ENCODE results near the gene HTR3A.

- PRO-cap, 7 experiments, result no peak in any of the 7 experiments
- RAMPAGE, long total RNA, 2 experiments, result no peak in any of the 2 experiments
These were observed 30.6 kb upstream of the PLET1 start for GRCh38 chr11:112291199-112291821.

DNA sequence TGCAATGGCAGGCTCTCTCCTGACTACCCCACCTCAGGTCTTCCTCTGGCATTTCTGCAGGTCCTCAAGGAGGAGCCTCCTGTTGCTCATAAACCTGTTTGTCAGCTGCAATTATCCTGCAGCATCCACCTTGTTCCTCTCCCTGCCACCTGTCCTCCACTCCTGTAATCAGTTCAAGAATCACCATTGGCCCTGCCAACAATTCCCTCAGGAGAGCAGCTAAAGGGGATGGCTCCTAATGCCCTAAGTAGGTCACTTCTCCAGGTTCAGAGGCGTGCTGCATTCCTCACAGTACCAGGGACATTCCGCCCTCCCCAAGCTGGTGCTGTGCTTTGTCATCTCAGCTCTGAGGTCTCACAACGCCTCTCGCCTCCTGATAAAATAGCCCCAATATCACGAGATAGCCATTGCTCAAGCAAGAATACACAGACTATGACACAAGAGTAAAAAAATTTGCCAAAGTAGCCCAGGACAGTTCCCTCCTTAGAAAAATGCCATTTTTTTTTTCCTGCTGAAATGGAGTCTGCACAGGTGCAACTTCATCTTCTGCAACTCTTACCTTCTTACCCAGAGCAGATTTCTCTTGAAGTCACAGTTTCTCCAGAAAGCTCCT lies 2.2 kb downstream of the CLDN25 start:
- PRO-cap, 7 experiments, result no peak in any of the 7 experiments
- RAMPAGE, long total RNA, 2 experiments, result no peak in any of the 2 experiments

- PRO-cap, 7 experiments, result peak in 1 of 7 experiments; most common minus-strand start chr11:113894696 (in 1)
- RAMPAGE, long total RNA, 2 experiments, result no peak in any of the 2 experiments
These were observed 10.0 kb upstream of the HTR3B start for GRCh38 chr11:113894564-113895051.

GRCh38 chr11:113974473-113975682 lies at the start of gene HTR3A:
Gene HTR3A, plus strand, starts transcription at chr11:113975108.
- PRO-cap, 7 experiments, result no peak in any of the 7 experiments
- RAMPAGE, long total RNA, 2 experiments, result no peak in any of the 2 experiments

DNA sequence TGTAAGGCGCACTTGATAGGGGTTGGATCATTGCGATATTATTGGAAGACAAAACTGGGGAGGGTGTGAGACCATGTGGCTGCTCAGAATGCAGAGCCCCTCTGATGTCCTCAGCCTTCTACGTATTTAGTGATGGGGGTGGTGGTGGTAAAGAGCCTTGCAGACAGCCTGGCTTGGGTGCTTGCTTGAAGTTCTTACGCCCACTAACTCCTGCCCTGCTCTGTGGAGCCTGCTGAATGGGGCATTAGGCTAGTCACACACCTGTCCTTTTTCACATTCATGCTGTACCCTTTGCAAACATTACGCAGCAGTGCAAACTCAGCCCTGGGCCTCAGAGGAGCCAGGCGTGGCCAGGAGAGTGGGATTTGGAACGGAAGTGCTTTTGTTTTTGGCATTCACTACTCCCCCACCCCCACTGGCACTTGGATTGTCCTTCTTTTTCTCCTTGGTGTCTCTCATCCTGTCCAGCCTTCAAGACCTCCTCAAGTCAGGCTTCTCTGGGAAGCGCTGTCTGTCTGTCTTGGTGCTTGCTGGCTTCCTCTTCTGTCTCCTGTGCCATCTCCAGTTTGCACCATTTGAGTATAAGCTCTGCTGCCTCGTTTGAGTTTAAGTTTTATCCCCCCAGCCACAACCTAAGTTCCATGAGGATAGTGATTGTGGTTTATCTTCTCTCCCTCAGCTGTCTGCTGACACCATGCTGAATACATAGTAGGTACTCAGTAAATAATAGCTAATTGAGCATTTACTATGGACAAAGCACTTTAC lies 26.5 kb downstream of the ZBTB16 start:
- PRO-cap, 7 experiments, result no peak in any of the 7 experiments
- RAMPAGE, long total RNA, 2 experiments, result no peak in any of the 2 experiments

GRCh38 chr11:114108999-114110335 lies 50.0 kb downstream of the ZBTB16 start:
- PRO-cap, 7 experiments, result no peak in any of the 7 experiments
- RAMPAGE, long total RNA, 2 experiments, result no peak in any of the 2 experiments

- PRO-cap, 7 experiments, result no peak in any of the 7 experiments
- RAMPAGE, long total RNA, 2 experiments, result no peak in any of the 2 experiments
These were observed 71.4 kb downstream of the ZBTB16 start for GRCh38 chr11:114130717-114131411.

DNA sequence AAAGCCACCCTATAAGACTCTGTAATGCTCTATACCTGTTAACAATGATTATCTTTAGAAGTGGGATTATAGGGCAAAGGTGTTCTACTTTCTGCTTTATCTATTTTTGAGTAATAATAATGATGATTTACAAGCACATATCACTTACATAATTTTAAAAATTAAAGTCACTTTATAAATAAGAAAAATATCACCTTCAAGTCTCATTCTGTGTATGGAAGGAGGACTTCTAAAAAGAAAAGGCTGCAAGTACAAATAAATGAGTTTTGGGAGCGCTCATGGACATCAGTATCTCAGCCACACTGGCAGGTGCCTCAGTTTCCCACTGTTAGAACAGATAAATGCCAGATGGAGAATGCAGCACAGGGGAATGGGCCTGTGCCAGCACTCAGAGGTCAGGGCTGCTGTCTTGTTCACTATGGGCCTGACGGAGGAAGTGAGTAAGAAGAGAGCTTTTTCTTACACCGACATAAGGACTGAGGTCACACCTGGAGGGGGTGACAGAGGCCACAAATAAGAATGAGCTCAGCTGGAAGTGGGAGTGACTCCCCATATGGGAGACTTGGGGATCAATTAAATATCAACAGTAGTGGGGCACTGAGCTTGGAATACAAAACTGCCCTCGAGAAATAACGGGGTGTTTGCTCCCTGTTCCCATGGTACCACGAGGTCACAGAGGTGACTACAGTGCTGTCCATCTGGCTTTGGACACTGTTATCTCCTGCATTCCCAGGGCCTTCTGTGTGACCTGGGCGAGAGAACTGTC lies 94.3 kb upstream of the NNMT start:
- PRO-cap, 7 experiments, result no peak in any of the 7 experiments
- RAMPAGE, long total RNA, 2 experiments, result no peak in any of the 2 experiments

- PRO-cap, 7 experiments, result no peak in any of the 7 experiments
- RAMPAGE, long total RNA, 2 experiments, result no peak in any of the 2 experiments
These were observed 72.8 kb upstream of the NNMT start for GRCh38 chr11:114223198-114223991.

- PRO-cap, 7 experiments, result no peak in any of the 7 experiments
- RAMPAGE, long total RNA, 2 experiments, result no peak in any of the 2 experiments
These were observed 46.0 kb upstream of the NNMT start for GRCh38 chr11:114250168-114250621.

DNA sequence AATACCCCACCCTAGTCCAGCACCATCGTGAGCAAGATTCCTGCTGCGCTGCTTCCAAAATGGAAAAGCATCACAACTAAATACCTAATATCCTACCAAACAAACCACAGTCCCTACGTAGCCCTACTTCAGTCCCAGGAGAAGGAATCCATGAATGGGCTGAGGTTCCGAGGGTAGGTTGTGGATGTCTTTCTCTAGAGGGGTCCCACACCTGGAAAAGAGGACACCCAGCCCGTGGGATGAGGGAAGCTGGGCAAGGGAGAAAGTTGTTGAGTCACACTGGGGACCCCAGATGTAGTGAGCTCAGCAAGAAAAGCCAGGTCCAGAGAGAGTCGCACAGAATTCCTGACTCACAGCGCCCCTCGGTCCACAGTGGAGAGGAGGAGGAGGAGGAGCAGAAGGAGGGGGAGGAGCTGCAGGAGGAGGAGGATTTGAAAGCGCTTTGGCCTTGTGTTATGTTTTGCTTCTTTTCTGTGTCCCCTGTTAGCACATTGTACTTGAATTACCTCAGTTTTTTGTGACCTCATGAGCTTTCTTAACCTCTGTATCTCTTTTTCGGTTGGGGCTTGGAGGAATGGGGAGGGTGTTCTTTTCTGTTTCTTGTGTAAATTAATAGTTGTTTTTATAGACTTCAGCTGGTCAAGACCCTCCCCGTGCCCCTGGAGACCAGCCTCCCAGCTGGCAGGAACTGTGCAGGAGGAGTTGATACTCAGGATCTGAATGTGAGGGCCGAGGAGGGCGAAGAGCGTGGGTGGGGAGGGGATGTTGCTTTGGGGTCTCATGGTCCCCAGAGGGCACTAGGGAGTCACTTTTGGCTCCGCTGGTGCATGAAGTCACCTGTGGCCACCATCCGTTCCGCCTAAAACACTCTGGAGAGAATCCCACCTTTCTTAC lies 44.6 kb upstream of the NNMT start:
- PRO-cap, 7 experiments, result peak in 7 of 7 experiments; most common plus-strand start position 342 of the sequence (in 1); most common minus-strand start position 374 of the sequence (in 6)
- RAMPAGE, long total RNA, 2 experiments, result no peak in any of the 2 experiments

- PRO-cap, 7 experiments, result peak in 6 of 7 experiments; most common plus-strand start chr11:114257819 (in 4); most common minus-strand start chr11:114258407 (in 4)
- RAMPAGE, long total RNA, 2 experiments, result start-site peak on the minus strand in 1 of 2 experiments, at chr11:114258405-114258411 at its widest, 13 reads per replicate
These were observed 38.4 kb upstream of the NNMT start for GRCh38 chr11:114257435-114258647.

DNA sequence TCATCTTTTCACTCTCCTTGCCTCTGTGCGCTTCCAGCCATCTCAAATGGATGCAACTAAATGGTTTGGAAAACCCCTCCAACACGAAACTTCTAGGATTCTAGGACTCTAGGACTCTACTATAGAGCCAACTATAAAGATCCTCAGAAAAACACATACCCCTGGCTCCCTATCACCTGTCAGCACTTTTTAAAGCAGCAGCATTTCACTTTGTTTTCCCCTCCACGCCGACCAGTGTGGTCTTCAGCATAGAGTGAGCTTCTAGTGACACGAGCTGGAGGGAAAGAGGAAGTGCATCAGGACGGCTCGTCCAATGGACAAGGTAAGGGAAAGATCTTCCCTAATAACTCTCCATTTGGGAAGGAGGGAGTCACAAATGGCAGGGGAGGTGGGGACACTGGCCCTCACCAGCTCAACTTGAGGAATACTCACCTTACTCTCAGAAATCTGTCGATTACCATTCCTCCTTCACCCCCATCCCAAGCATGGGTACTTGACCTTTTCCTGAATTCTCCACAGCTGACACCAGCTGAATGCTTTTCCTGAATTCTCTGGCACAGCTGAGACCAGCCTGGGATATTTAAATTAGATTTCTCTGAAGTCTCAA lies 33.5 kb upstream of the NNMT start:
- PRO-cap, 7 experiments, result peak in 1 of 7 experiments; most common minus-strand start position 238 of the sequence (in 1)
- RAMPAGE, long total RNA, 2 experiments, result no peak in any of the 2 experiments

DNA sequence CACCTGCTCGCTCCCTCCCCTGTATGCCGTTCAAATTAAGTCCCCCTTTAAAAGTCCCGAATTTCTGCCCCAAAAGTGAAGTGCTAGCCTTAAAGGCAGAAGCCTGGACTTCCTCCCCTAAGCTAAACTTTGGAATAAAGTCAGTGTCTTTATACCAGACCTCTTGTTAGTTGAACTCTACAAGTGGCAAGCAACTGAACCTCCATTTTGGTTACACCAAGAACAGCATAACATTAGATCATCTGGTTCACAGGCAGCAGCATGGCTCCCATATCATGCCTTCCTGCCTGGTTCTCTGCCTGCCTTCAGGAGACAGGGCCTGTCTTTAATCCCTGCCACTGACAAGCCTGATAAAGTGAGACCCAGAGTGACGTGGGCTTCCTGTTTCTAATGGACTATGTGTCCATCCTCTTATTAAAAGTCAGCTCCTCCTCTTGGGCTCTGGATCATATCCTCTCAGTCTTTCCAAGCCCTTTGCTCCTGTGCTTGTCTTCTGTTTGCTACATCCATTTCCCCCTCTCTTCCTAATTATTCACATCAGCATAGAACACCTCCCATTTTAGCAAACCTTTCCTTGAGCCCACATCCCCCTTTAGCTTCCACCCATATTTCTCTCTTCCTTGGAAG lies 32.4 kb upstream of the NNMT start:
- PRO-cap, 7 experiments, result no peak in any of the 7 experiments
- RAMPAGE, long total RNA, 2 experiments, result no peak in any of the 2 experiments

DNA sequence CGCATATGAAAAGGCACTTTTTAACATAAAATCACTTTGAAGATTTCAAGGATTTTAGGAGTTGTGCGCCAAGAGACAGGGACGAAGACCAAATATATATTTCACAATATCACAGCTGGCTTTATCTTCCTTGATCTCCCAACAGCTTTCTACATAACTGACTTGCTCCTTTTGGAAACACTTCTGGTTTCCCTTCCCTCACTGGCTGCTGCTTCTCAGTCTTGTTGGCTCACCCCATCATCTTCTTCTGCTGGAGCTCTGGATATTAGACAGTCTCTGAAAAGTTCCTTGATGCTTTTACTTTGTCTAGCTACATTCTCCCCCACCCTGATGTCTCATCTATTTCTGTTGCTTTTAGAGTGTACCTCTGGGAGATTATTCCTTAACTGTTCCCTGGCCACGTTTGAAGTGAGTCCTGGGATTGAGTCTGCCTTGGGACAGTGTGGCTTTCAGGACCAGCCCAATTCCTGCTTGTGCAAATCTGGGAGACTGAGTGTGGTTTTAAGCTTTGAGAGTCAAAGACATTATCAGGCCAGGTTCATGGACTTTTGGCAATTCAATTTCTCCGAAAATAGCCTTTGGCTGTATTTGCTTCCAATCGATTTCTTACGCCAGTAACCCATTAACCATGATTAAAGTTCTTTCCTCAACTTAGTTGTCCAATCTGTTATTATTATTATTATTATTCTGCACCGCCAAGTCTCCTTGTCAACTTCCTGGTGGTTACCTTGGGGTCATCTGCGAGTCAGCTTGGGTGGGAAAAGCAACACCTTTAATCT lies 30.8 kb upstream of the NNMT start:
- PRO-cap, 7 experiments, result no peak in any of the 7 experiments
- RAMPAGE, long total RNA, 2 experiments, result no peak in any of the 2 experiments

DNA sequence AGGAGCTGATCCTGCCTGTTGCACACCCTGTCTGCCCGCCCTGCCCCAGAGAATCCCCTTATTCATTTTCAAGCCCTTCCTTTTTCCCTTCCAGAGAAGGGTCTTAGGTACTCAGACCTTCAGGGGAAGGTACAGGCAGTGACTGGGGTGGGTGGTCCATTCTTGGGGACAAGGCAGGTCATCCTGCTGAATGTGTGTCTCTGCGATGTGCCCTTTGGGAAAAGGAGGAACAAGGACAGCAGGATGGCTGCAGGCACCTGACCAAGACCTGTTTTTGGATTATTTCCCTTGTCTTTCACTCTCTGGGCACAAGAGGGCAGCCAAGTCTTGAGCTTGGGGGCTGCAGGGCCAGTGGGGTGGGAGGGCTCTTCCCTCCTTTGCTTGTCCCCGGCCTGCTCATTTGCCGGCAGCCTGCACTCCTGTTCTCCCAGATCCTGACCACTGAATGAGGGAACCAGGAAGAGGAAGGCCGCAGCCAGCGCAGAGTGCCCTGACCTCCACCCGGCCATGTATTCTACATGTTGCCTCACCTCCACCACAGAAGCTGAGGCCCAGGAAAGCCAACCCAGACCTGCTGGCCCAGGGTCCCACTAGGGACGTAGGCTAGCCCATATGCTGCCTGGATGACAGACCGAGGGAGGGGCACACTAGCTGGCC lies 15.6 kb upstream of the NNMT start:
- PRO-cap, 7 experiments, result peak in 3 of 7 experiments; most common plus-strand start position 441 of the sequence (in 2); most common minus-strand start position 440 of the sequence (in 1)
- RAMPAGE, long total RNA, 2 experiments, result no peak in any of the 2 experiments

GRCh38 chr11:114292213-114292737 lies 3.9 kb upstream of the NNMT start:
- PRO-cap, 7 experiments, result no peak in any of the 7 experiments
- RAMPAGE, long total RNA, 2 experiments, result no peak in any of the 2 experiments

- PRO-cap, 7 experiments, result no peak in any of the 7 experiments
- RAMPAGE, long total RNA, 2 experiments, result no peak in any of the 2 experiments
These were observed 23.8 kb downstream of the NNMT start for GRCh38 chr11:114319956-114320390.

GRCh38 chr11:114399265-114399456 lies 1.1 kb downstream of the C11orf71 start:
- PRO-cap, 7 experiments, result no peak in any of the 7 experiments
- RAMPAGE, long total RNA, 2 experiments, result no peak in any of the 2 experiments

DNA sequence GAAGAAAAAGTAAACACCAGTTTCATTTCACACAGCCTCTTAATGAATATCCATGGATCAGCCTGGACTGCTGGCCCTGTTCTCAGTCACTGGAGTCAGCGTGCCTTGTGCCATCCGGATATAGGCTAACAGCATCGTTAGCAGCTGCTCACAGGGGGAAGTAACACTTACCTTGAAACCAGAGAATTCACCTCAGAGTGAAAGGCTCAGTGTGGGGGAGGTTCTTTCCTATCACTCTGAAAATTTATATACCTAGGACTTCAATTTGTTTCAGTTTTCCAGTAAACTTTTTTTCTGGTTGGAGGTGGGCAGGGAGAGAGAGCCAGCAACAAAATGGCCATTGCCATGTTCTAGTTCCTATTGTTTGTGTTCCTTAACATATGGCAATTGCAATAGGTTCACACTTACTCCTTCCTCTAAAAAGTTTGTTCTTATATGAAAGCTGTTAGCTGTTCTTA lies 247.8 kb downstream of the CADM1 start:
- PRO-cap, 7 experiments, result no peak in any of the 7 experiments
- RAMPAGE, long total RNA, 2 experiments, result no peak in any of the 2 experiments